Measurements from ENCODE around the genes SUSD2 and GGT5.

GRCh38 chr22:22023612-22024111, 41.1 kb upstream of the TOP3B start:
- PRO-cap, result unidirectional peak, minus-strand start at chr22:22023851

DNA sequence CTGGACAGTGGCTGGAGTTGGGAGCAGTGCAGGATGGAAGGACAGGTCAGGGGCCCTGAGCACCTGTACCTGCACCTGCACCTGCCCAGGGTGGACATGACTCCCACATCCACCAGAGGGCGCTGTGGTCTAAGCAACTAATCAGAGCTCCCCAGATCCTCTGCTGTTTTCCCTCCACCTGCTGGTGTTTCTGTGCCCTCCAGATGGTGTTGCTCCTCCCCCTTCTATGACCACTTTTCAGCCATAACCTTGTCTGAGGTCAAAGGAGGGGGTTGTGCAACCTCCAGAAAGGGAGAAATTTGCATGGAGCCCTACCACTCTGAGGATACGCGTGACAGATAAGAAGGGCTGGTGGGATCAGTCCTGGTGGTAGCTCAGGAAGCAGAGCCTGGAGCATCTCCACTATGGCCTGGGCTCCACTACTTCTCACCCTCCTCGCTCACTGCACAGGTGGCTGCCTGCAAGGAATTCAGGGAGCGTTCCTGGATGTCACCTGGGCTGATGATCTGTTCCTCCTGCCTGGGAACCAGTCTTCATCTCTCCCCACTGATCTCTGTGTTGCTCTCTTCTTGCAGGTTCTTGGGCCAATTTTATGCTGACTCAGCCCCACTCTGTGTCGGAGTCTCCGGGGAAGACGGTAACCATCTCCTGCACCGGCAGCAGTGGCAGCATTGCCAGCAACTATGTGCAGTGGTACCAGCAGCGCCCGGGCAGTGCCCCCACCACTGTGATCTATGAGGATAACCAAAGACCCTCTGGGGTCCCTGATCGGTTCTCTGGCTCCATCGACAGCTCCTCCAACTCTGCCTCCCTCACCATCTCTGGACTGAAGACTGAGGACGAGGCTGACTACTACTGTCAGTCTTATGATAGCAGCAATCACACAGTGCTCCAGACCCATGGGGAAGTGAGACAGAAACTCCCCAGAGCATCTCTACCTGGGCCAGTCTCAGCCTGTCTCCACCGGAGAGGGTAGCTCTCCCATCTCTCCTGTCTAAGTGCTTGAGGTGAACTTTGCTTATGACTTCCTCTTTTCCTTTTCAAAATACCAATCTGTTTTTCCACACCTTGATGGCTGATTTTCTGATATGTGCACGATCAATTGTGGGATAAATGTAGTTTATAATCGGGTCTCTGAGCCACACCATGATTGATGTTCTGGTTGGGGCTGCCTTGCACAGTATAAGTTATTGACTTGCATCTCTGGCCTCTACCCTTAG, 48.8 kb upstream of the VPREB1 start:
- PRO-cap, result no peak

DNA sequence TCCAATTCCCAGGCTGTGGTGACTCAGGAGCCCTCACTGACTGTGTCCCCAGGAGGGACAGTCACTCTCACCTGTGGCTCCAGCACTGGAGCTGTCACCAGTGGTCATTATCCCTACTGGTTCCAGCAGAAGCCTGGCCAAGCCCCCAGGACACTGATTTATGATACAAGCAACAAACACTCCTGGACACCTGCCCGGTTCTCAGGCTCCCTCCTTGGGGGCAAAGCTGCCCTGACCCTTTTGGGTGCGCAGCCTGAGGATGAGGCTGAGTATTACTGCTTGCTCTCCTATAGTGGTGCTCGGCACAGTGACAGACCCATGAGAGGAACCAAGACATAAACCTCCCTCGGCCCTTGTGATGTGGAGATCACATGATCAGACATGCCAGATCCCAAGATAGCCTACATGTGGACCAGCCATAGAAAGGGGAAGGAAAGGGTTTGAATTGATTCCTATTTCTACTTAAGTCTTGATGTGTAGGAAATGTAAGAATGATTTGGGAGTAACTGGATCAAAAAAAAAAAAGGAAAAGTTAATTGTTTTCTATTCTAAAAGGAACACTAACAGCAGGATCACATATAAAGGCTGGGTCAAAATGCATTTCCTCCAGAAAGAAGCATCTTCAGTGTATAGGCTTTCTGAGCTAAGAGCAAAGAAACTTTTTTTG, 125.3 kb downstream of the VPREB1 start:
- PRO-cap, result no peak

DNA sequence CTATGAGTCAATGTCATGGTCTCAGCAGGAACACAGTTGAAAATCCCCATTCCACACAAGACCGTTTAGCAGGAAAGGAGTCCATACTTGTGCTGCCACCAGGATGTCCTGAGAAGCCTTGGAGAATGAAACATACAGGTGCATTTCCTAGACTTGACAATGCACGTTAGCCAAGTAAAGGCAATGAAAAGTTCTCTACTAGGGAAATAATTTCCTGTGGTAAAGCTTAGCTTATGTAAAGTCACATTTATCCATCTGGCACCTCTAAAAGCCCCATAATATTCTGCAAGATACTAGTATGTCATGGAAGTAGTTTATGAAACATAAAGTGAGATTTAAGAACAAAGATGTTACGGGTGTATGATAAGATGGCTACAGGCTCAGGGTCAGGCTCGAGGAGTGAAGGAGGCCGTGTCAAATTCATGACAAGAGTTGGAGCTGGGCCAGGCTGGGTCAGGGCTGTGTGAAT, 14.5 kb downstream of the IGLL5 start:
- PRO-cap, result no peak

DNA sequence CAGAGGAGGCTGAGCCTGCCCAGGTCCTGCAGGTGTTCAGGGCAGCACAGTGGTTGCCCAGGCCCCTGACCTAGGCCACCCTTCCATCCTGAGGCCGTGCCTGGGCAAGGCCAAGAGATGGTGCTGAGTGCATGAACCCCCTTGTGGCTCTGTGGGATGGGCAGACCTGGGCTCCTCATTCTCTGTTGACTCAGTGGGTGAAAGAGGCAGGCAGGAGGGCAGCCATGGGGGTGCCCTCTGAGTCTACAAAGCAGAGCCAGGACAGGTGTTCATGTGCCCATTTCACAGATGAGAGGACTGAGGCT, 40.2 kb downstream of the IGLL5 start:
- PRO-cap, result no peak

DNA sequence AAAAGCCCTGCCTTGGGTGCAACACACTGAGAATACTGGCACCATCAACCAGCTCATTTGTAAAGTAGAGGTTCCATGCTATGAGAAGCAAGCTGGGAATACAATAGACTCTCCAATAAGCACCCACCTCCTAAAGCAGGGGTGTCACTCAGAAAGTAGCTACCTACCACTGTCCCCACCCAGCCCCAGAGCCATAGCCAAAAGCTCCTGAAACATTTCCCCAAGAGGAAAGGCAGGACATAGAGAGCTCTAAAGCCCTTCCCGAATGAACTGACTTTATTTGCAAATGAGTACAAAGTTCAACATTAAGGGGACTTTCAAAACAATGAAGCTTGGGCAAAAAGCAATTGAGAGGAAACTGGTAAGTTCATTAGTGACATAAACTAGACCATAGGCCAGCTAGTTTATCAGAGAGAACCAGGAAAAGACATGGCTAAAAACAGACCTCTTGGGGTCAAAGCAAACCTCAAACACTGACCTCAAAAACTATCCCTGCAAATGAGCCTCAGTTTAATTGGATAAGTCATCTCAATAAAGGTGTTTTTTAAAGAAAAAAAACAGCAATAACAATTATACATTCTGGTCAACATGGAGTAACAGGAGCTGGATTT, 72.7 kb downstream of the IGLL5 start:
- PRO-cap, result no peak

- PRO-cap, result no peak
These were observed 6.7 kb downstream of the BCR start for GRCh38 chr22:23186931-23187531.

GRCh38 chr22:23281707-23282665, 101.7 kb downstream of the BCR start:
- PRO-cap, result no peak

GRCh38 chr22:23433133-23434112, 146.7 kb downstream of the IGLL1 start:
- PRO-cap, result no peak

- PRO-cap, result no peak
These were observed 65.4 kb downstream of the IGLL1 start for GRCh38 chr22:23514552-23515132.

DNA sequence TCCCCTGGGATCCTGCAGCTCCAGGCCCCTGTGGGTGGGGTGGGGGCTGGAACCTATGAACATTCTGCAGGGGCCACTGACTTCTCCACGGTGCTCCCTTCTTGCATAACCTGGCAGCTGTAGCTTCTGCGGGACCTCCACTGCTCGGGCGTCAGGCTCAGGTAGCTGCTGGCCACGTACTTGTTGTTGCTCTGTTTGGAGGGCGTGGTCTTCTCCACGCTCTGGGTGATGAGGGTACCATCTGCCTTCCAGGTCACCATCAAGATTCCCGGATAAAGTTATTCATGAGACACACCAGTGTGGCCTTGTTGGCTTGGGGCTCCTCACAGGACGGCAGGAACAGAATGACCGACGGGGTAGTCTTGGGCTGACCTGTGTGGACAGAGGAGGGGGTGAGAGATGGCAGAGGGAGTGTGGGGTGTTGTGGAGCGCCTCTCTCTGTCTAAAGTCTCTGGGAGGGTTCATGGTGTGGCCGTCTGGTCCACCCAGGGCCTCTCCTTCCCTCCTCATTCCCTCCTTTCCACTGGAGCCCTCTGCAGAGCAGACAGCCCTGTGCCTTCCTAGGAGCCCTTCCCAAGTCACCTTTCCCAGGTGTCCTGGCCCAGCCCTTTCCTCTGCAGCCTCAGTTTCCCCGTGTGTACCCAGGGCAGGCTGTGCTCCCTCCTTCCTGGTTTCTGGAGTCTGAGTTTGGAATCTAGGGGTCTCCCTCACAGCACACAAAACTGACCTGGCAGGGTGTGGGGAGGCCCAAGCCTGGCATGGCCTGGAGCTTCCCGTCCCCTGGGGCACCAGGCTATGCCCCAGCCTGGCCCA, 6.7 kb upstream of the DRICH1 start:
- PRO-cap, result no peak

DNA sequence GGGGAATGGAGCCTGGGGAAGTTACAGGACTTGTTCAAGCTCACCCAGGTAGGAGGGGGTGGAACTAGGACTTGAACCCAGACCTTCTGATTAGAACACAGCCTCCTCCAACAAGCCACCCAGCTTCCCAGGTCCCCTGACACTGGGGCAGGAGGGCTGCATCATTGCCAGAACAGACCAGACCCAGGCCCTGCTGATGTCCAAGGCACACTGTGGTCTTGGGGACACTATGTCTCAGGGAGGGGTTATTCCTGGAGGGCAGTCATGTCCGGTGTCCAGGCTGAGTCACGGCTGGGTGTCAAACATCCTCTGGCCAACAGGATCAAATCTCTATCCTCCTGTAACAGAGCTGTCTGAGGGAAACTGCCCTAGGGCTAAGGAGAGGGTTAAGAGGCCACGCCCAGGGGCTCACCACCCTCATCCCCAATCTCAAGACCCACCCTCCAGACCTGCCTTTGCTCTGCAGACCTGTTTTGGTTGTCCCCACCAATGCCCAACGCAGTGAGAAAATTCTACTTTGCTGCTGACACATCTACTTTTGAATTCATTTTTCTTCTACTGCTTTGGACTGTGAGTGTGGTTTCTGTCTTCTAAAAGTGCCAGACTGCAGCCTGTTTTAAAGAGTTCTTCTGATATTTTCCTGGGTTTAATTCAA, 8.0 kb downstream of the ZNF70 start:
- PRO-cap, result no peak

- PRO-cap, result no peak
These were observed 532 bp upstream of the SMARCB1 start for GRCh38 chr22:23786263-23786604.

GRCh38 chr22:23816537-23817049, 22.2 kb downstream of the DERL3 start:
- PRO-cap, result no peak

- PRO-cap, result no peak
These were observed 895 bp downstream of the DERL3 start for GRCh38 chr22:23837845-23838376.

- PRO-cap, result no peak
These were observed 12.4 kb upstream of the MIF start for GRCh38 chr22:23881687-23882201.

- PRO-cap, result no peak
These were observed at the start of gene SUSD2 for GRCh38 chr22:24180959-24181679. Gene SUSD2, plus strand, starts transcription at chr22:24181487.

DNA sequence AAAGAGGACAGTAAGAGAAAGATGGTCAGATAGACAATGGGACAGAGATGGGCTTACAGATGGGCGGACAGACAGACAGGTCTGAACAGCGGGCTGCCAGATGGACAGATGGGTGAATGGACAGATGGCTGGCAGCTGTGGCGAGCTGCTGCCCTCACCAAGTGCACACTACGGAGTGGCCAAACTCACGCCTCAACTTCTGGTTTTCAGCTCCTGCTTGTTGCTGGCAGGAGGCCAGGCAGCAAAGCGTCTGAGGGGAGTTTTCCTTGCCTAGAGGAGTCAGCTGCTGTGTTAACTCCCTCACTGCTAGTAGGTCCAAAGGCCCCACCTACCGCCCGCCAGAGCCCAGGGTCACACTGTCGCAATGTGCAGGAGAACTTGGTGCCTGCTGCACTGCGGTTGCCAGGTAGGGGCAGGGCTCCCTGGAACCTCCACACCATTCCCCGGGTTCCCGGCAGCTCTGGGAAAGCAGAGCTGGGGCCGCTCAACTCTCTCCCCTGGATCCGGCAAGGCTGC, at the start of gene GGT5:
Gene GGT5, minus strand, starts transcription at position 181 of the 516 bp plus-strand sequence.
- PRO-cap, result no peak

DNA sequence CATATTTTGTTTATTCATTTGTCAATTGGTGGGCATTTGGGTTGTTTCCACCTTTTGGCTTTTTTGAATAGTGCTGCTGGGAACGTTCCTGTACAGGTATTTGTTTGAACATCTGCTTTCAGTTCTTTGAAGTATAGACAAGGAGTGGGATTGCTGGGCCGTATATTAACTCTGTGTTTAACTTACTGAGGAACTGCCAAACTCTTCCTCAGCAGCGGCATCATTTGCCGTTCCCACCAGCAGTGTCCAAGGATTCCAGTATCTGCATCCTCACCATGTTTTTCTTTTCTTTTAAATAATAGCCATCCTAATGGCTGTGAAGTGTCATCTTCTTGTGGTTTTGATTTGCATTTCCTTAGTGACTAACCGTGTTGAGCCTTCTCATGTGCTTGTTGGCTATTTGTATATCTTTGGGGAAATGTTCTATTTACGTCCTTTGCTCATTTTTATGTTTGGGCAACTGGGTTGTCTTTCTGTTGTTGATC, 26.9 kb upstream of the ADORA2A start:
- PRO-cap, result no peak

GRCh38 chr22:24420594-24420958, 6.8 kb upstream of the ADORA2A start:
- PRO-cap, result no peak